ENCODE data around the gene SEC11C.

DNA sequence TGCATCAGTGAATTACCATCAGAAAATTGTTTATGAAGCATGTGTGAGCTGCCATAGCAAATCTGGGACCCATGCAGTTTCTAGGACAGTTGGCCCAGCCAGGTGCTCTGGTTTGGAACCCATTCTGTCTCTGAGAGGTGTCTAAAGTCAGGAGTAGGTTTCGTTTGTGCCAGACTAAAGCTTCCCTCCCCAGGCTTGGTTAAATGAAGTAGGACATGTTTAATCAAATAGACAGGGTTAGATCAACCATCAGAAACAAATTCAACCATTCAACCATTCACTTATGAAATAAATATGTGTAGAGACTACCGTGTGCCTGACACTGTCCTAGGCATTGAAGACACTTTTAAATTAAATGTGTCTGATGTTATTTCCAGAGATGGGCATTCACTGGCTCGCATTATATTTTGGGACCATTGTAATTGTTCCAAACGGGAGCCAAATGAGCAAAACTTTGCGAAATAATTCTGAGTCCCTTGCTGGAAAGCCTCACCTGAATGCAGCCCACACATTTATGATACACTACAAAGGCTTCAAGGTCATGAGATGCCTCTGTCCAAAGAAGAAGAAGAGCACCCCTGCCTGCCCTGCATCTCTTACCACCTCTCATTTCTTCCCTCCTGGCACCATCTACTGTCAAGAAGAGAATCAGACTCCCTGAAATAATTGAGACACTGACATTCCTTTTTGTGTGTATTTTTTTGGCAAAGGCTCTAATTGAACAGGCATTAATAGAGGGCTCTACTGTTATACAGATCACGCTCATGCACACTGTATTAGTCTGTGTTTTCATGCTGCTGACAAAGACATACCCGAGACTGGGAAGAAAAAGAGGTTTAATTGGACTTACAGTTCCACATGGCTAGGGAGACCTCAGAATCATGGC is 176.6 kb downstream of the ALPK2 start:
- RRBS, result no CpG with 5 or more reads among the region's 7 CpGs

GRCh38 chr18:58454224-58455471 is 174.2 kb downstream of the ALPK2 start:
- RRBS, result no CpG with 5 or more reads among the region's 11 CpGs

- RRBS, result no CpG with 5 or more reads among the region's 8 CpGs
These were observed 96.6 kb downstream of the ALPK2 start for GRCh38 chr18:58532108-58532802.

- RRBS, result no CpG with 5 or more reads among the region's 5 CpGs
These were observed 3.1 kb downstream of the MALT1 start for GRCh38 chr18:58674287-58674877.

GRCh38 chr18:58714122-58714797 is 43.0 kb downstream of the MALT1 start:
- RRBS, result no CpG with 5 or more reads among the region's 5 CpGs

GRCh38 chr18:58862770-58863242 is 1.9 kb upstream of the ZNF532 start:
- RRBS, result no CpG with 5 or more reads among the region's 13 CpGs

DNA sequence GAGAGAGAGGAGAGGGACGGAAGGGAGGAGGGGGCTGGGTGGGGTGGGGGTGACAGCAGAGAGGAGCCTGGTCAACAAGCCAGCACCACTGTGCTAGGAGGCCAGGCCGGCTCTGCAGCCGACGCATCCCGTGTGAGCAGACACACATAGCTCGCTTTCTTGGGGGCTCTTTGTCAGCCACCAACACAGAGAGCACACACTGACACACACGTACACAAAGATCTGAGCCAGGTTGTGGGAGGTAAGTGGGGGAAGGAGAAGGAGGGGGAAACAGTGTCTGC is 448 bp upstream of the ZNF532 start:
- RRBS, result no CpG with 5 or more reads among the region's 7 CpGs

DNA sequence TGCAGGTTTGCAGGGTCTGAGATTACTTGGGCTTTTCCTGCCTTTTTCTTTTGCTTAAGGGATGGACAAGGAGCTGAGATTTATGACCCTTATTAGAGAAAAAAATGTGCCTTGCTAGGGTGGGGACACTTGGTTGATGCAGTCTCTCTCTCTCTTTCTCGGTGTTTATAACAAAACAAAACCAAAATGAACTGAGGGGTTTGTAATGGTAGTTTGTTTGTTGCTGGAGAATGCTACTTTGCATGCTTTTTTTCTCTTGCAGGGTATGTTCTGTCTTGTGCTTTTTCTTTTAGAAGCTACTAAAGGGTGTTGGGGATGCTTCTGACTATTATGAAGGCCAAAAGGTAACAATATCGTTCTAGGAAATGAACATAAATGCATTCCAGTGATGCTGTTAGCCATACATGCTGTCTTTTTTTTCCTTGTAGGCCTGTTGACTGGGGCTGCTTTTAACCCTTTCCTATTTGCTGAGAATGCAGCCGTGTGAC is 409 bp downstream of the ZNF532 start:
- RRBS, result no CpG with 5 or more reads among the region's 3 CpGs

- RRBS, result no CpG with 5 or more reads among the region's 15 CpGs
These were observed 22.8 kb downstream of the ZNF532 start for GRCh38 chr18:58887262-58888181.

GRCh38 chr18:58966705-58967203 is 102.1 kb downstream of the ZNF532 start:
- RRBS, result no CpG with 5 or more reads among the region's 3 CpGs

- RRBS, result no CpG with 5 or more reads among the region's 10 CpGs
These were observed 133.1 kb downstream of the ZNF532 start for GRCh38 chr18:58997617-58998303.

DNA sequence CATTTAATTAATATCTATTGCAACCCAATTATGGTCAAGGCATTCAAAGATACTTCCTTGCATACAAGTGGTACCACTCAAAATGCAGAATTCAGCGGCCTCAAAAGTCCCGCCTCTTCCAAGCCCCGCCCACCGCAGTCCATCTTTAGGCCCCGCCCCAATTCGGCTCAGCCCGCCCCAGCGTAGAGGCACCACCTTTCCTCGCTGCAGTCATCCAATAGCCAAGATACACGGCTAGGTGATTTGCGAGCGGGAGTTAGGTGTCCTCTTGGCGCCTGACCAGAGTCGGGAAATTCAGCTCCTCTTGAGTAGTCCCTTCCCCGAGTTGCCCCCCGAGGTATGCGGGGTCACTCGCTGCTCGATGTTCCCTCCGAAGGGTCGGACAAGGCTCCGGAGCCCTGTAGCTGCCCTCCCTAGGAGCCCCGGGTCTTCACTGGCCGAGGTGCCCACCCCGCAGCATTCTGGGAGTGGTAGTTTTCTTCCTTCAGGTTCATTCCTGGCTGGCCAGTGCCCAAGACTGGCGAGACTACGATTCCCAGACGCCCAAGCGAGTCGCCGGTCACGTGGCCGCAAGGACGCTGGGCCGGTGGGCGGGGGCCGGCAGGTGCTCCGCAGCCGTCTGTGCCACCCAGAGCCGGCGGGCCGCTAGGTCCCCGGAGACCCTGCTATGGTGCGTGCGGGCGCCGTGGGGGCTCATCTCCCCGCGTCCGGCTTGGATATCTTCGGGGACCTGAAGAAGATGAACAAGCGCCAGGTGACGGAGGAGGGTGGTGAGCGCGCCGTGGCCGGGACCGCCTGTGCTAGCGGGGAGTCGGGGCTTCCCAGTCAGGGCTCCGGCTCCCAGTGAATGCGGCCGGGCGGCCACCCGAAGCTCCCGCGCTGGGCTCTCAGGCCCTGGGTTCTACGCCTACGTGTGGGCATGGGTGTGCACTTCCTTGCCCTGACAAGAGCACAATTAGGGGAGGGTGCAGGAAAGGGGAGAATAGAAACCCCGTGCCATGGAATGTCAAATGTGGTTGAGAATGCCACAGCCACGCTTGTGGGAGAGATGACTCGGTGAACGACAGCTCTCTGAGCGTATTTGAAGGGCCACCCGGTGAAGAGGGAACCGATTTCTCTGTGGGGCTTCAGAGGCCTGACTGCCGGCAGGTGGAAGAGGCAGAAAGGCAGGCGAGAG is at the start of gene SEC11C:
TSS of gene SEC11C (plus strand) at position 603 of the 1,177 bp plus-strand sequence.
- RRBS, result 2% methylated on average over 21 of the region's 78 CpGs

- RRBS, result no CpG with 5 or more reads among the region's 10 CpGs
These were observed 1.1 kb downstream of the PMAIP1 start for GRCh38 chr18:59900833-59901319.

DNA sequence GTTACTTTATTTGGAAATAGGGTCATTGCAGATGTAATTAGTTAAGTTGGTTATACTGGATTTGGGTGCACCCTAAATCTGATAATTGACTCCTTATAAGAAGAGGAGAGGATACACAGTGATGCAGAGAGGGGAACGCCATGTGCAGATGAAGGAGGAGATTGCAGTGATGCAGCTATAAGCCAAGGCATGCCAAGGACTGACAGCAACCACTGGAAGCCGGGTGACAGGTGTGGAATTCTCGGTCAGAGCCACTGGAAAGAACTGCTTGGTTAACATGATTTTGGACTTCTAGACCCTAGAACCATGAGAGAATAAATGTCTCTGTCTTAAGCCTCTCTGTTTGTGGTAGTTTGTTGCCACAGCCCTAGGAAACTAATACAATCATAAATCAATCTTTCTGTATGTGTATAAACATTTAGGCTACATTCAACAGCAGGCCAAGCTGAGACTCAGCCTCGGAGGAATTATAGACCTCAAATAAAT is 403.2 kb upstream of the CDH20 start:
- RRBS, result no CpG with 5 or more reads among the region's 4 CpGs

DNA sequence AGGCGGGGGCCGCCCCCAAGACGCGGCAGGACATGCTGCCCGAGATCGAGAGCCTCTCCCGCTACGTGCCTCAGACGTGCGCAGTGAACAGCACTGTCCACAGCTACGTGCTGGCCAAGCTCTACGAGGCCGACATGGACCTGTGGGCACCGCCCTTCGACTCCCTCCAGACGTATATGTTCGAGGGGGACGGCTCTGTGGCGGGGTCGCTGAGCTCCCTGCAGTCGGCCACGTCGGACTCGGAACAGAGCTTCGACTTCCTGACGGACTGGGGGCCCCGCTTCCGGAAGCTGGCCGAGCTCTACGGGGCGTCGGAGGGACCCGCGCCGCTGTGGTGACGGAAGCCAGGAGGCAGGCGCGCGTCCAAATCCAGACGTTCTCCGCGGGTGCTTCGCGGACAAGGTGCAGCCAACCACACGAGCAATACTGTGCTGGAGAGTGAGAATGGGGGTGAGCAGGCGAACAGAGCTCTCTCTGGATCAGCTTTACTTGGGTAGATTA is 221.2 kb downstream of the CDH20 start:
- RRBS, result no CpG with 5 or more reads among the region's 46 CpGs

DNA sequence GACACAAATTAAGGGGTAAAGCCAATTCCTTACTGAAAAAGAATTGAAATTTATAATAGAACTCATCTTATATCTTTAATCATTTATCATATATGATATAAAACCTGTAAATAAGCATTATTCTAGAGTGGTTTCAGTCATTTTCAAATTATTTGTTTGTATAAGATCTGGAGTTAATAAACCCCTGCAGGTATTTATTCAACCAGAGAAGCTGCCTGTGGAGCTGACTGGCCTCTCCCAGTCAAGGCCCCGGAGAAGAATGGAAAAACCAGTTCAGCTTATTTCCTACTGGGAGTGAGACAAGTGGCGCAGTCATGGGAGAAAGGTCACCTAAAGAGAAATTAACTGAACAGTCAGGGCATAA is 241.0 kb downstream of the RNF152 start:
- RRBS, result no CpG with 5 or more reads among the region's 2 CpGs

GRCh38 chr18:61735418-61735779 is 157.4 kb downstream of the RNF152 start:
- RRBS, result no CpG with 5 or more reads among the region's 3 CpGs

- RRBS, result no CpG with 5 or more reads among the region's 4 CpGs
These were observed 83.5 kb downstream of the RNF152 start for GRCh38 chr18:61809015-61810003.

GRCh38 chr18:62146779-62147209 is 40.1 kb downstream of the PIGN start:
- RRBS, result no CpG with 5 or more reads among the region's 2 CpGs

DNA sequence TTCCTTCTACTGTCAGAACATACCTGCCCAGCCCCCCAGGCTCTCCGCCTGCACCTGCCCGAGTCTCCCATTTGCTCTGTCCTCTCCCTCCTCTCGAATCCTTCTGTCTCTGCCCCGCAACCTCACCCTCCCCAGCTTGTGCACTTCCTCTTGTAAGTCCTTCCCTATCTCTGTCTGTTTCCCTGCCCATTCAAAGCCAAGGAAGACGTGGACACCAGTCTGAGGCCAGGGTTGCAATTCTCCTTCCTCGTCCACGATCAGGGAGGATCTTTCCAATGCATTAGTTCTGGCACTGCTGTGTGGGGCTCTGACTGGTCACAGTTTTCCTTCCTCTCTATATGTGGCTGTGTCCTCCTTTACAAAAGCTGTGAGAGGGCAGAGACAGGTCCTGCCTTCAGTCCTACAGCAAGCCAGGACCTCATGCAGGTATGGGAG is 14.1 kb downstream of the TNFRSF11A start:
- RRBS, result no CpG with 5 or more reads among the region's 7 CpGs

All from hTERT-HM (cell line).